Thoracic aorta (tissue), 1 donor: ENCODE measurements around the gene APOL4.

- RAMPAGE, long total RNA = no peak
These were observed 118.1 kb downstream of the APOL5 start for GRCh38 chr22:35835746-35836233.

DNA sequence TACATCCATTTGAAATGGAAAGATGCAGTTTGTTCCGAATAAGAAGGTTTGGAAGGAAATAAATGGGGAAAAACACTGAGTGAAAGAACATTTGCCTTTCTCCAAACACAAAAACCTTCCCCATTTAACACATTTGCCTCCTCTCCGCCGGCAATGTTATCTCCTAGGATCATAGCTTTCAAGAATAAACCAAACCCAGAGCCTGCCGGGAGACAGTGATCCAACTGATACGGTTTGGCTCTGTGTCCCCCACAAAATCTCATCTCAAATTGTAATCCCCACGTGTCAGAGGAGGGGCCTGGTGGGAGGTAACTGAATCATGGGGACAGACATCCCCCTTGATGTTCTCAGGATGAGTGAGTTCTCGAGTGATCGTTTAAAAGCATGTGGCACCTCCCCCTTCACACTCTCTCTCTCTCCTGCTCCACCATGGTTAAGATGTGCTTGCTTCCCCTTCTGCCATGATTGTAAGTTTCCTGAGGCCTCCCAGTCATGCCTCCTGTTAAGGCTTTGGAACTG lies 33.3 kb downstream of the RBFOX2 start:
- RAMPAGE, long total RNA = no peak

DNA sequence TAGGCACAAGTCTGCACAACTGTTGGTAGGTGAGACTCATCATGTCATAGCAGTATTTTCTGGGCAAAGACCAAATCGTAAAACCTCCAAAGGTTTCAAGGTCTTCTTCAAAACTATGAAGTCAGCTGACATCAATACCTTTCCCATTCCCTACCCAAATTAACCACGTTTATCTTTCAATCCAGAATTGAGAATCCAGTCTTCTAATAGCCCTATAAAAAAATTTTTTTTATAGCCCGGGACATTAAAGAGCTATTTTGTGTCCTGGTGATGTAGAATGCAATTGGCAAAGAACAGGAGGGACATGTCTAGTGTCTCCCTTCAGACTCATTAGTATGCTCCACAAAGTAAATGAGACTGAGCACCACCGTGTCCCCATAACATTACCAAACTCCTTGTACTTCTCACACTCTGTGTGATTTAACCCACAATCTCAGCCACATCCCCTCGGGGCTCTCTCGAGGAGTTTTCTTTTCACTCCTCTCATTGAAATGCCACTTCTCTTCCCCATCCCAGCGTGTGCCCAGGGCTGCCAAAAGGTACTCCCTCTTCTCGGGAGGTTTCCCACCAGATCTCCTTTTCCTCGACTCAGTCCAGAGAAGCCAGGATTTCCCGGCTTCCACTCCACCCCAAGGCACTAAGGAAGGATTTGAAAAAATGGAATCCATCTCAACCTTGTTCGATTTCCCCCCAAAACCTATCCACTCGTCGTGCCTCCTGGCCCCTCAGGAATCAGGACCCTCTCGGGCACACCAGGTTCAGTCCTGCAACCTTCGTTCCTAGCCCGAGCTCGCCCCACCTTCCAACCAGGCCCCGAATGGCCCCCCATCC lies 1.1 kb downstream of the RBFOX2 start:
- RAMPAGE, long total RNA = no peak

GRCh38 chr22:36161875-36162924 lies 1.6 kb upstream of the APOL3 start:
- RAMPAGE, long total RNA = no peak

DNA sequence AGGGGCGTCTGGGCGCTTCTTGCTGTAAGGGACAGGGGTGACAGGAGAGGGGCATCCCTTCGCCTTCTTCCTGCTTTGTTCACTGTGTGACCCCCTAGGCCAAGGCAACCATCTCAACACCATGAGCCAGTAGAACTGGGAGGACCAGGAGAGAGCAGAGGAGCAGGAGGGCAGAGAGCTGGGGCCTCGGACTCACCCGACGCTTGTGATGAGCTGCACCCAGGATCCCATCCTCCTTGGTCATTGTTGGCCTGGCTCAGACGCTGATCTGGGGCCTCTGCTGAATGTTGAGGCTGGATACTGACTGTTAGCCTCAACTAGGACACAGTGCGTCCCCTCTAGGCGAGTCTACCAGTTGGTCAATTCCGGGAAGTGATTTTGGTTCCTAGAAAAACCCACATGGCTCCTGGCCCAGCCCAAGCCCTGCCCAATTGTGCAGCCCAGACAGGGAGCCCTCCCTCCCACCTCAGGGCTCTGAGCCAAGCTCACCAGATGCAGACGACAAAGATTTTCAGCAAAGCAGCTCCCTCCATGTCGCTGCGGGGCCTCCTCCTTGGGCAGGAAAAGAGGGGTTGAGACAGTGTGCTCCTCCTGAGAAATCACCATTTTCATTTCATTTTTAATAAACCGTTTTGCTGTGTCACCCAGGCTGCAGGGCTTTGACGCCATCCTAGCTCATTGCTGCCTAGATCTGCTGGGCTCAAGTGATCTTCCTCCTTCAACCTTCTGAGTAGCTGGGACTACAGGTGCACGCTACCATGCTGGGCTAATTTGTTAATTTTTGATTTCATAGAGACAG lies at the start of gene APOL4:
APOL4 (minus strand) TSS at position 306 of the 799 bp plus-strand sequence.
- RAMPAGE, long total RNA = start-site peak on the minus strand centred at position 338 of the sequence, 73 bp wide, 60 reads

DNA sequence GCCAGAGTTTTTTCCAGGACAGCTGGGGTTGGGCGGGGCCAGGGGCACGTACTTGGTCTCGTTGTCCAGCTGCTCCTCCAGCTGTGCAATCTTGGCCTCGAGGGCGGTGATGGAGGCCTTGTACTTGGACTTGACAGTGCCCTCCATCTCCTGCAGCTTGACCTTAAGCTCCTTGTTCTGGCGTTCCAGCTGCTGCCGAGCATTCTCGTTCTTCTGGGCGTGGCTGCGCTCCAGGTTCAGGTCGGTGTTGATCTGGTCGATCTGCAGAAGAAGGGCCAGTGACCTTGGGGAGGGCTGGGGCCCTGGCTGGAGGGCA lies 32.1 kb downstream of the APOL1 start:
- RAMPAGE, long total RNA = no peak

DNA sequence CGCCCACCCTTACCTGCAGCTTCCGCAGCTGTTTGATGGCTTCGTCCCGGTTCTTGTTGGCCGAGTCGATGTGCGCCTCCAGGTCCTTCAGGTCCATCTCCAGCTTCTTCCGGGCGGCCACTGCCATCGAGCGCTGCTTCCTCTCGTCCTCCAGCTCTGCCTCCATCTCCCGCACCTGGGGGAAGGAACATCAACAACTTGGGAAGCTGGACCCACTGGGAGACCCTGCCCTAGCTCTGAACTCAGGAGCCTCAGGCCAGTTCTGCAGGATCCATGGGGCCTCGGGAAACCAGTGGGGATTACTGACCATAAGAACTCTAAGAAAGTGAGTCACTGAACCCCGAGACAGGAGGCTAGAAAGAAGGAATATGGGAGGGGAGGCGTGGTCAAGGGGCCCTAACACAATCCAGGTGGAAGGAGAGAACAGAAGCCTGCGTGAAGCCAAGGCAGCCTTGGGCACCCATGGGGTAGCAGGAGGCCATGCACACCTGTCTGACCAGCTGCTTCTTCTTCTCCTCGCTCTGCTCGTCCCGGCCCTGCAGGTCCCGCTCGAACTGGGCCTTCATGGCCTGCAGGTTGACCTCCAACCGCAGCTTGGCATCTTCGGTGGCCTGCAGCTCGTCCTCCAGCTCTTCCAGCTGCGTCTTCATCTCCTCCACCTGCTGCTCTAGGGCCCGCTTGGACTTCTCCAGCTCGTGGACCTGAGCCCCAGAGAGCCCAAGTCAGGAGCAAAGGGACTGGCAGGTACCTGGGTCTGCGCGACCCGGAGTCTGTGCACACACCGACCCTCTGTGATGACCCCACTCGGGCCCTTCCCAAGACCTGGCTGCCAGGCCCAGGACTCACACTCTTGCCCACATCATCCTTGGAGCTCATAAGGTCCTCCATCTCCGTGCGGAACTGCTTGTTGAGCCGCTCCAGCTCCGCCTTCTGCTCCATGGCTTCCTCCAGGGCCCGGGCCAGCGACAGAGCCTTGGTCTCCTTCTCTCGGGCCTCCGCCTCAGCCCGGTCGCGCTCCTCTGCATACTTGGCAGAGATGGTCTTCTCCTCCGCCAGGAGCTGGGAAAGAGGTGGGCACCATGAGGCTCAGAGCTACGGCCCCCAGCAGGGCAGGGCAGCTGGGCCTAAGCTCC lies 35.7 kb downstream of the APOL1 start:
- RAMPAGE, long total RNA = start-site peak on the minus strand centred at position 107 of the sequence, 143 bp wide, 972 reads; start-site peak on the minus strand centred at position 759 of the sequence, 533 bp wide, 5,194 reads

GRCh38 chr22:36291808-36292372 lies 39.0 kb downstream of the APOL1 start:
- RAMPAGE, long total RNA = start-site peak on the minus strand at chr22:36291991-36292102, 834 reads

DNA sequence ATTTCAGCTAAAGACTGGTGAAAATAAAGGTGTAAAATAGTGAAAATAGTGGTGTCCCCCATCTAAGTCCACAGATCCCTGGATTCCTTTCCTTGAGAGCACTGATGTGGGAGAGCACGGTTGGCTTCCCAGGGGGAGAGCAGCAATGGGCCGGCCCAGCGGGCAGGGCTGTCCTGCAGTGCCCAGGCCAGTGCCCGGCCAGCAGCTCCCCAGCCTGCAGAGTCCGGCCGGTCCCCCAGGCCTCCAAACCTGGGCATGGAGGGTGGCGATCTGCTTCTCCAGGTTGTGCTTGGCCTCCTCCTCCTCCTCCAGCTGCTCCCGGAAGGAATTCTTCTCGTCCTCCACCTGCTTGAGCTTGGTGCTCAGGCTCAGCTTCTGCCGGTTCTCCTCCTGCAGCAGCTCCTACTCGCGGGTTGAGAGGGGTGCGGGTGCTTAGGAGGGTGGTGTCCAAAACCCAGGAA lies 40.2 kb downstream of the APOL1 start:
- RAMPAGE, long total RNA = start-site peak on the minus strand centred at position 280 of the sequence, 32 bp wide, 283 reads; start-site peak on the minus strand centred at position 355 of the sequence, 8 bp wide, 436 reads

- RAMPAGE, long total RNA = start-site peak on the minus strand at chr22:36296848-36296992, 401 reads
These were observed 44.0 kb downstream of the APOL1 start for GRCh38 chr22:36296658-36297515.

DNA sequence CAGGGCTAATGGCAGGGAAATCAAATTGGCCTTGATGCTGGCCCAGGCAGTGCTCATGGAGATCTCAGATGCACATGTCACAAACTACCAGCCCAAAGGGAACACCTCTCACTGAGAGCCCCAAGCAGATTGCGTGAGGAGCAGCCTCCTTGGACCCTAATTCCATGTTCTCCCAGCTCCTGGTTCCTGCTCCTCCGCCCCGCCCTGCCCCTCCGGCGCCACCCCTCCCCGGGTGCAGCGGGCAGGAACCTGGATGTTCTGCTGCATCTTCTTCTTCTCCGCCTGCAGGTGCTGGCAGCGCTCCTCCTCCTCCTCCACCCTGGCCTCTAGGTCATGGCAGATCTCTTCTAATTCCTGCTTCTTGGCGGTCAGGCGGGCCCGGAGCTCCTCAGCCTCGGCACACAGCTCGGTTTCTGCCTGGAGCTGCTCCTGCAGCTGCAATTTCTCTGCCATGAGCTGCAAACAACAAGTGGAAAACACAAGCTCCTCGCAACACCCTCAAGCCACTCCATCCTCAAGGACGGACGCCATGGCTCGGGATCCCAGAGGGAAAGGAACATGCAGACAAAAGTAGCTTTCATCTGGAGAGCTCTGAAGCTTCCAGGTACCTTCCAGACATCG lies 47.8 kb downstream of the APOL1 start:
- RAMPAGE, long total RNA = start-site peak on the minus strand centred at position 361 of the sequence, 214 bp wide, 1,277 reads

DNA sequence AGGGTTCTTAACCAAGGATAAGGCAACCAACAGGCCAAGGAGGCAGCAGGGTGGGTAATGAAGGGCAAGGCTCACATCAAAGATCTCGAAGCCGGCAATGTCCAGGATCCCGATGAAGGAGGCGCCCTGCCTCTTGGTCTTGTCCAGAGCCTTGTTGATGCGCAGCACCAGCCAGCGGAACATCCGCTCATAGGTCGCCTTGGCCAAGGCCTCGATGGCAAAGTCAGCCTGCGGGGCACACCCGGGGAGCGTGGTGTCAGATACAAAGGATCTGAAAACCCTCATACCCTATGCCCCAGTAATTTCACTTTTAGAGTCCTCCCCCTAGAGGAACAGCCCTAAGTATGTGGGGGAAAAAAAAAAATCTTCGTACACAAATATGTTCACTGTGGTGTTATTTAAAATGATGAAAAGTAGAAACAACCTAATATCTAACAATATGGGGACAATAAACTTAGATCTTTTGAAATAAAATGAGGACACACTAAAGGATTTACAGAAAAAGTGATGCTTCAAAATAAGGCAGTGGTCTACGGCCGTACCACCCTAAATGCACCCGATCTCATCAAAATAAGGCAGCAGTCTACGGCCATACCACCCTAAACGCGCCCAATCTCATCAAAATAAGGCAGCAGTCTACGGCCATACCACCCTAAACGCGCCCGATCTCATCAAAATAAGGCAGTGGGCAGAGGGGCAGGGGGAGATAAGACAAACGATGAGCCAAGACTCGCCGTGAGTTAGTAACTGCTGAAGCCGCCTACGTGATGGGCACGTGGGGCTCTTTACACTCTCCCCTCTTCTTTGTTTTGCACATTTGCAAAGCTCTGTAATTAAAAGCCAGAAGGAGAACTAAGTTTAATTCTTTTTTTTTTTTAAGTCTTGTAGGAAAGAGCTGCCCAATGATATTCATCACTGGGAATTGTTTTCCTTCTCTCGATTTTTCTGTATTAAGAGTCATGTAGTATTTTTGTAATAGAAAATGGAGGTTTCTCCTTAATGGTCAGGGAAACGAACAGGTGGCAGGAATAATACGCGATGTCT lies 63.8 kb downstream of the APOL1 start:
- RAMPAGE, long total RNA = no peak

DNA sequence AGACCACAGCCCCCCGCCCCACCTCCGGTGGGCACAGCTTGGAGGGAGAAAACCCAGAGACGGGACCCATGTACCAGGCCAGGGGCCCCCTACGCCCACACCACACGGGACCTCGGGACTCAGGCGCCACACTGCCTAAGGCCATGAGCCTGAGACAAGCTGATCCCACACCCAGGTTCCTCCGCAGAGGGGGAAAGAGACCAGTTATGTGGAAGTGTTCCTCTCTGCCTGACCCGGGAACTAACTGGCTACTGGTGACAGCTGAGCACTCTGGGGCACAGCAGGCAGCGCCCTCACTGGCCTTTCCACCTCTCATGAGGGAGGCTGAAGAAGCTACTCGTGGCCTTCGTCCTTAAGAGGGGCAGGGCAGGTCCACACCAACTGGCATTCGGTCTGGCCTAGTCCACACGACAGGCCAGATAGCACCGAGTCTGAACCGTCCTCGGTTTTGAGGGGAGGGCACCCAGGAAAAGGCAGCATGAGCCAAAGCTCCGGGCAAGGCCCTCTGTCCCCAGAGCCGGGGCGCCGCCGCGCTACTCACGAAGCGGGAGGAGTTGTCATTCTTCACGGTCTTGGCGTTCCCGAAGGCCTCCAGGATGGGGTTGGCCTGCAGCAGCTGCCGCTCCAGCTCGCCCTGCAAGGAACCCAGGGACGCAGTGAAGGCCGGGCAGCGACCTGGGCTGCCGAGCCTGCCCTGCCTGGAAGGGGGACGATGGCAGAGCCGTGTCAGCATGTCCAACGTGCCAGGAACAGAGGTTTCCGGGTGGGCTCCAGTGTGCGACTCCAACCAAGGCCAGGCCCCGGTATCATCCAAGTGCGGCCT lies 65.7 kb downstream of the MYH9 start:
- RAMPAGE, long total RNA = no peak

DNA sequence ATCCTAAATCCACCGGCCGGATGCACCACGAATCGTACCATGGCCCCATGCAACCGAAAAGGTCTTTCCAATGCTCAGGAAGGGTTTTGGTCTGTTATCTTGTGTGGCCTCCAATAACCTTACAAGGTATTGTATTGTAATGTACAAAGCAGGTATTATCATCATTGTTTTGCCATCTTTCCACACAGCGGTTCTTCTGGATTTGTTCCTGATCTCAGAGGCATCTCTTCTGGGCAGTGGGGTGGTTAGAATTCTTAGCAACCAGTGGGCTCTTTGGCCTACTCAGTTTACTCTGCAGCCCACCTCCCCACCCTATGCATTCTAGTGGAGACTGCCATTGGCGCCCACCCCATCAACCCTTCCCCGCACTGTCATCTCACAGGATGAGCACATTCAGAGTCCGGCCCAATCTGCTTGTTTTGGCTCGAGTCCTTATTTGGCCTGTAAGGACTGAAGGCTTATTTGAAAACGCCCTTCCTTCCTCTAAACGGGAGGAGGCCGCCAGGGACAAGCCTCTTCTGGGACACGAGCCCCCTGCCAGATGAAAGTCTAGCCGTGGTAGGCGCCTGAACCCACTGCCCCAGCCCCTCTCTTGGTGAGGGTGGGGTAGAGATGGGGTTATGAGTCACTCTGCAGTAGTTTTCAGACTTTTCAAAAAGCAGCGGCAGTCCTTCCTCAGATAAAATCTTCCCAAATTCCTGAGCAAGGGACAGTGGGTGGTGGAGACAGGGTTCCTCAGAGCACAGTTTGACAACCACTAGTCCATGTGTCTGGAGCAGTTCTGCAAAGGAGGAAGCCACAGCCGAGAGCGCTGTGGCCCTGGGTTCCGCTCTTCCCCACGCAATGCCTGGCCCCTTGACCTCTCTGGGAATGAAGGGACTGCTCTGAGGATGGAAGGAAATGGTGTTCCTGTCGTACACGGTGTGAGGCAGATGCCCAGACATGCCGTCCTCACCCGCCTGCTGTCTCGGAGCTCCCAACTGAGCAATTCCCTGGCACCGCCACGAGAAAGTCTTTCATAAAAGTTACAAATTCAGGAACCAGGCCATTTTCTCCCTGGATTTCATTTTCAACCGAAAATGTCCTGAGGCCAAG lies 57.1 kb downstream of the MYH9 start:
- RAMPAGE, long total RNA = no peak

GRCh38 chr22:36363439-36364006 lies 24.2 kb downstream of the MYH9 start:
- RAMPAGE, long total RNA = no peak

DNA sequence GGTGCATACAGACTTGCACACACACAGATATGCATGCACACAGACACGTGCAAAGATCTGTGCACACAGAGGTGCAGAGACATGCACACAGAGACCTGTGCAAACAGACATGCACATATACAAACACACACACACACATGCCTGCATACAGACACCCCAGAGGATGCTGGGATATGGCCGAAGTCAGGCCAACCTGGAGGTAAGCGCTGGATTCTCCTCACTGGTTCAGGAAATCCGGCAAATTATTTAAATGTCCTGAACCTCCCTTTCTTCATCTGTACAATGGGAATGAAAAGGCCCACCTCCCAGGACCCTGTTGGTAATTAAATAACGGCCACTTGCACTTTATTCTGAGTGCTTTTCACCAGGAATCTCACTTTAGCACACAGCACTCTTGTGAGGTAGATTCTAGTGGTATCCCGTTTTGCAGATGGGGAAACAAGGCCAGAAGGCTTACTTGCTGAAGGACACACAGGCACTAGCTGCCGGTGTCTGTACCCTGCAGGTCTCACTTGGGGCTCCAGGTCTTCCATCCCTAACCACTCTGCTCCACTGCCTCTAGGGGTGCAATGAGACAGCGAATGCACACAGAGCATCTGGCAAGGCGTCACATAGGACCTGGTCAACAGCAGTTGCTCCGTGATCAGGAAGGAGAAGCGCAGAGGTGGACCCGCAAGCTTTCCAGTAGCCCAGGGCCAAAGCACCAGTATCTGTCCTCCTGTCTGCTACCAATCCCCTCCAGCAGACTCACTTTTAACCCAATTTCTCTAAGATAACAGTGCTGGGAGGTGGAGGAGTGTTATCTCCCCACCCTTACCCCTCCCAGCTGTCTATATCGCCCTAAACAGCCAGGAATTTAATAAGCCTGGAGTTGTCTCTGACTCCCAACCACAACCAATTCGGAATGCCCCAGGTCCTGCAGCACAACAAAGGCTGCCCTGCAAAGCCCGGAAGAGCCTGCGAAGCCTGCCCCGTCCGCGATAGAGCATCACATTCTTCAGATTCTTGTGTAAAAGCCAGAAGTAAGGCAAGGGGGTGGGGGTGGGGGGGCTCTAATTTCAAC lies 19.6 kb downstream of the MYH9 start:
- RAMPAGE, long total RNA = no peak

- RAMPAGE, long total RNA = no peak
These were observed 18.4 kb downstream of the MYH9 start for GRCh38 chr22:36368945-36370175.

DNA sequence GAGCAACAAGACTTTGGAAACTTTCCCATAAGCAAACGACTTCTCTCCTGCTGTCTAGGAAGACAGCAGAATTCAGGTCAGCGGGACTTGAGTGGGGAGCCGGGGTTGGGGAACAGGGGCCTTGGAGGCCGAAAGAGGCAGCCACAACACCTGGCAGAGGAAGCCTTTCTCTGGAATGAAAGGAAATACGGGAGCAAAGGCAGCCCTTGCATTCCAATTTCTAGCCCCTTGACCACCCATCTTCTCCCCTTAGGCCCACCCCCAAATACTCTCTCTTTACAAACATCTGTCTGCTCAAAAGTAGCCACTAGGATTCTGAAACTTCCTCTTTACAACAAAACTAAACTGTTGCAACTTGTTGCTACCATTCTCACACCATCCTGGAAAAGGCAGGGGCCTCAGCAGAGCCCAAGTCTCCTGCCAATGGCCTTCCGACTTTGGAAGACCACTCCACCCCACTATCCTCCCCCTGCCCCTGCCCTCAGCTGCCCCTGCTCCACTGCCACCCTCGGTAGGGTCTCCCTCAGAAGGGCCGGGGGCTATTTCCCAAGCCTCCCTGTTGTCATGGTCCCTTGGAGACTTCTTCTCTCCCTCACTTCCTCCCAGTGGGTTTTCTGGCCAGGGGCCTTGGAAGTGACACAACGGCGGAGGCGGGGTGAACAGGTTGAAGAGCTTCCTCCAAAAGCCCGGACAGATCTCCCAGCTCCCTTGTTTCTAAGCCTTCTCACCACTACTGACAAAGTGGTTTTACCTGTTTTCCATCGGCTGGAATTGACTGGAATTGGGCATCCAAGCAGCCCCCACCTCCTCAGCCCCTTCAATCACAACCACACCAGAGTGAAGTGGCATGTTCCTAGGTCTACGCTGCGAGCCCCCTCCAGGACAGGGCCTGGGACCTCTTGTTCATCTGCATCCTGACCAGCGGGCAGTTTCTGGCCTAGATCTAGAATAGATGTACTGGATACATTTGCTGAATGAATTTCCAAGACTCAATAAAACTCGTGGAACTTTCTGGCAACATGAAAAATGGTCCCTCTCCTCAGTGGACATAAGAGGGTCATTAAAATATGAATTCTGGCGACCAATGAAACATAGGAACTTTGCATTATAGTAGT lies 14.6 kb downstream of the MYH9 start:
- RAMPAGE, long total RNA = no peak

DNA sequence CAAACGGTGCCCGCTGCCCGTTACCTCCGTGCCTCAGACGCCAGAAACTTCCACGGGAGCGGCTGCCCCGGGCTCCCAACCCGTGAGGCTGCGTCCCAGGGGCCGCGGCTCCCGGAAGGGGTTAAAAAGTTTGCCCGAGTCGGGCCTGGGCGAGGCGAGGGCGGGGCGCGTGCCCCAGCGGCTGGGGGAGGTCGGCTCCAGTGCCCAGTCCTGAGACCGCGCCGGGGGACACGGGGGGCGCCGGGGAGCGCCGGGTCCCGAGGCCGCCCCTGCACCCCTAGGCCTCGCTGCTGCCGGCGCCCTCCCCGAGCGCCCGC lies 507 bp downstream of the MYH9 start:
- RAMPAGE, long total RNA = no peak

DNA sequence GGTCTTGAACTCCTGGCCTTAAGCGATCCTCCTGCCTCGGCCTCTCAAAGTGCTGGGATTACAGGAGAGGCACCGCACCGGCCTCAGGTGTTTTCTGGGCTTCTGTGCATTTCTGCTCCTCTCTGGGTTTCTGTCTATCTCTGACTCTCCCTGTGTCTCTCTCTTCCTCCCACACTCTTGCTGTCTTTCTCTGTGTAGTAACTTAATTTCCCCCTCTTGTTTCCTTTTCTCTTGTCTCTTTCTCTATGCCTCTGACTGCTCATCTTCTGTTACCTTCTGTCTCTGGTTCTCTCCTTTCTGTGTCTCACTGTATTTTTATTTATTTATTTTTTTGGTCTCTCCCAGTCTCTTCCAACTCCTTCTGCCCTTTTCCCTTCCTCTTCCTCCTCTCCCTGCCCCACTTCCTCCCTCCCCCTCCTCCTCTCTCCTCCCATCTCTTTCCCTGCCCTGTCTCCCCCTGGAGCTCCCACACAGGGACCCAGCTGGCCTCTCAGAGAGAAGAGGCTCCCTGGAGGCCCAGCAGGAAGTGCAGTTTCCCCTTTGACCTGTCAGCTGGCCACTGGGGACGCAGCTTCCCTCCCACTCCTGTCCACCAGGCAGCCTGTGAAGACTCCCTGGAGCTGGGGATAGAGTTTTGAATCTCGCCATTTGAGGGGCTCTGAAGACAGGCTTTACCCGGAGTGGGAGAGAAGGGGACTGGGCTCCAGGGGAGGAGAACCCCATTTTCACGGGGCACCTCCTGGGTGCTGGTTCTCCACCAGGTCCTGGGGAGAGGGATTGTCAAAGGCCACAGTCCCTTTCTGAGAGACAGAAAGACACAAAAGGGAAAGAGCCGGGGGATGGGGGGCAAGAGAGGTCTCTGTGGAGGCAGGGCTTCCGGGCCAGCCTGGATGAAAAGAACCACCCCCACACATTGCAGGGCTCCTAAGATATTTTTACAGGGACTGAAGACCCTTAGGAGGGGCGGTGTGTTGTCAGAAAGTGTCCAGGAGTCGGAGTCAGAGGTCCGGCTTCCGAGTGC lies 38.4 kb upstream of the MYH9 start:
- RAMPAGE, long total RNA = no peak